Bronchial epithelial cell (primary cell): ENCODE measurements around a stretch of chr4.

DNA sequence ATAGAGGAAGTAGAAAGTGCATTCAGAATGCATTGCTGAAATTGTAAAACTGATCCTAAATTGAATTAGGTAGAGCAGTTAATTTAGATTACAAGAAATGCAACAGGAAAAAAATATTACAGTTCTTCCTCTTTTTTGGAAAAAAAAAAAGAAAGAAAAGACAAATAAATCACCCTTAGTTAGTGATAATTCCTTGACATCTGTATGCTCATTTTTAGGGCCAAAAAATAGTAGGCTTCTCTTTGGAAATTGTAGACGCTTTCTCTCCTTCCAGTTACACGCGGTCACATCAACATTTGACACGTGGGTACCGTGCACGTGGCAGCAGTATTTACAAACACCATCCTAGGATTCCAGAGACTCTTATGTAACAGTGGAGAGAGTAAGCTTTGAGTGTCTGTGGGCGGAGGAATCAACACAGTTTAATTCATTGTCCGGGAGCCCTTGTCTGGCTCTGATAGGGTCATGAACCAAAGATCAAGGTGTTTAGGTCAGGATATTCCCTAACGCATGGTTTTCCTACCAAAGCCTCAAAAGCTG lies 12.1 kb downstream of the TET2 start:
- RRBS, 2 experiments: no CpG with 5 or more reads among the region's 9 CpGs

- RRBS, 2 experiments: no CpG with 5 or more reads among the region's 6 CpGs
These were observed 34.3 kb downstream of the ARHGEF38 start for GRCh38 chr4:105586555-105587287.

DNA sequence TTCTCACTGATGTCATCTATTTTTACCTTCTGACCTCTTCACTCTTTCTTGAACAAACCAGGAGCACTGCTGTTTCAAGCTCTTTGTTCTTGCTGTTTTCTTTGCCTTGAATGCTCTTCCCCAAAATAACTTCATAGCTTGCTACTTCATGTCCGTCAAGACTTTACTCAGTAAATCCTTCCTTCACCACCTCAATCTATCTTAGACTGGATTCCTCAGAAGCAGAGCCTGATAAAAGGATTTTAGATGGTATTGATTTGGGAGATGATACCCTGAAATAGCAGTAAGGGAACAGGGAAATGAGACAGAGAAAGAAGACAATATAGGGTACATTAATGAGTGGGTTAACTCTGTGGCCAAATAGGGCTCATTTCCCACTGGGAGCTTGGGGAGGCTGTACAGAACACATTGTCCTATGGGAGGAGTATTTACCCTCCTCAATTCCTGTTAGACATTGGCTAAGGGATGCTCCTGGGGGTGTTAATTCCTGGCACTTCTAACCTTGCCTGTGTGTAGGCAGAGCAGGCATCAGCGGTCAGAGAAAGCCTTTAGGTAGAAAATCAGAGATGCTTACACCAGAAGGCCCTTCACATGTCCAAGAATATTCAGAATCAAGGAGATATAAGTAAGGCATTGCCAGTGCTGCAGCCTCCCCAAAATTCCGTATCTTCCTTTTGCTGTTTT lies 48.9 kb downstream of the ARHGEF38 start:
- RRBS, 2 experiments: no CpG with 5 or more reads among the region's 3 CpGs

- RRBS, 2 experiments: no CpG with 5 or more reads among the region's 2 CpGs
These were observed 10.6 kb downstream of the GSTCD start for GRCh38 chr4:105719149-105719598.

- RRBS, 2 experiments: 1 to 2% methylated on average over 17 to 22 of the region's 88 CpGs
These were observed 885 bp downstream of the NPNT start for GRCh38 chr4:105895761-105896950.

- RRBS, 2 experiments: no CpG with 5 or more reads among the region's 6 CpGs
These were observed 116.4 kb downstream of the TBCK start for GRCh38 chr4:106199243-106200468.

DNA sequence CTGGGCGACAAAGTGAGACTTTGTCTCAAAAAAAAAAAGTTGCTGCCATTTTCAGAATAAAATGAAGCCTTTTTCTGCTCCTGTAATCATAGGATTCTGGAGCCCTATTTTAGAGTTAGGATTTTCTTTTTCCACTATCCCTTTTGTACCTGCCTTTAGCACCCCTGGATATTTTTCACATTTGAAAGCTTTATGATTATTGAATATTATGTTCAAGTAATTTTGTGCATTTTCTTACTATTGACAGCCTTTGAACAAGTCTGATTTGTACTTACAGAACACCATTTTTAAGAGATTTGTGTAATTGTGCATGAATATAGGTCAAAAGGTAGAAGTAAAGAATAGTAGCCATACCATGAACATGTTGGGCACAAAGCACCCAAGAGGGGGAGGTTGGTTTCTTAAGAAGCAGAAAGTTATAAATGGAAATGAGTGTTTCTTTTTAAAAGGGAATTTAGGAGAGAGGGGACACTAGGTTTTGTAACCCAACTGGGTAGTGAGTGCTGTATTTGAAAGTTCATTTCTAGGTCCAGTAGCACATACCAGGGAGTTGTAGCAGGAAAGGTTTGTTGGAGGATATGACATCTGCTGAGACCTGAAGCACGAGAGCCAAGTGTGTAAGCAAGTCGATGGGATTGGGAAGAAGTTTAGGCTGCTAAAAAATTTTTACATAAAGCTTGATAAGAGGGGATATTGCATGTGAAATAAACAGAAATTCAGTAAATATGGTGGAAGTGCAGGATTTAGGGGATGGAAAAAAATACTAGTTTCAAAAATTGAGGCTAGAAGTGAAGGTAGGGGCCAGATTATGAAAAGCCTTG lies 44.2 kb downstream of the SGMS2 start:
- RRBS, 2 experiments: no CpG with 5 or more reads among the region's 3 CpGs

GRCh38 chr4:107871393-107871691 lies 46.6 kb downstream of the SGMS2 start:
- RRBS, 2 experiments: no CpG with 5 or more reads among the region's 3 CpGs

DNA sequence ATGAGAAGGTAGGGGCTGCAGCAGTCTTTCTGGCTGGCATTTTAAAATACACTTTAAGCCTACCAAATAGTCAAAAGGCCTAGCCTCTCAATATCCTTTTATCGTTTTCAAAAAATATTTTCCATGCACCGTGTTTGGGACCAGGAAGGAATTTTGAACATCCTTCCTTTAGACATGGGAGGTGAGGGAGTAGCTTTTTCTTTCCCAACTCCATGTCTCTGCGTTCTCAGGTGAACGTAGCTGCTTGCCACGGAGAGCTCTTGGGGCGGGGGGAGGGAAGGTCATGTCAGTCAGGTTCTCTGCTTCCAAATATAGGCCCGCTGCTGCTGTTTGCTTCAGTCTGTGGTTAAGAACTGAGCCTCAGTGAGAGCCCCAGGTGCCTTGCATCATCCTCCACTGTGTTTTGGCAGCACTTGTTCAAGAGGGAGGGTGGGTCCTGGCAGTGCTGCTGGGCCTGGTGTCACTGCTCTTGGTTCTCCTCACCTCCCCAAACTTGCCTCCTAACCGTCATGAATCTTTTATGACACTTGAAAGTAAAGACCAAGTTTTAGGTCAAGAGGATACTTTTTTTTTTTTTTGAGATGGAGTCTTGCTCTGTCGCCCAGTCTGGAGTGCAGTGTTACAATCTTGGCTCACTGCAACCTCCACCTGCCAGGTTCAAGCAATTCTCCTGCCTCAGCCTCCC lies 46.5 kb downstream of the HADH start:
- RRBS, 2 experiments: no CpG with 5 or more reads among the region's 9 CpGs

DNA sequence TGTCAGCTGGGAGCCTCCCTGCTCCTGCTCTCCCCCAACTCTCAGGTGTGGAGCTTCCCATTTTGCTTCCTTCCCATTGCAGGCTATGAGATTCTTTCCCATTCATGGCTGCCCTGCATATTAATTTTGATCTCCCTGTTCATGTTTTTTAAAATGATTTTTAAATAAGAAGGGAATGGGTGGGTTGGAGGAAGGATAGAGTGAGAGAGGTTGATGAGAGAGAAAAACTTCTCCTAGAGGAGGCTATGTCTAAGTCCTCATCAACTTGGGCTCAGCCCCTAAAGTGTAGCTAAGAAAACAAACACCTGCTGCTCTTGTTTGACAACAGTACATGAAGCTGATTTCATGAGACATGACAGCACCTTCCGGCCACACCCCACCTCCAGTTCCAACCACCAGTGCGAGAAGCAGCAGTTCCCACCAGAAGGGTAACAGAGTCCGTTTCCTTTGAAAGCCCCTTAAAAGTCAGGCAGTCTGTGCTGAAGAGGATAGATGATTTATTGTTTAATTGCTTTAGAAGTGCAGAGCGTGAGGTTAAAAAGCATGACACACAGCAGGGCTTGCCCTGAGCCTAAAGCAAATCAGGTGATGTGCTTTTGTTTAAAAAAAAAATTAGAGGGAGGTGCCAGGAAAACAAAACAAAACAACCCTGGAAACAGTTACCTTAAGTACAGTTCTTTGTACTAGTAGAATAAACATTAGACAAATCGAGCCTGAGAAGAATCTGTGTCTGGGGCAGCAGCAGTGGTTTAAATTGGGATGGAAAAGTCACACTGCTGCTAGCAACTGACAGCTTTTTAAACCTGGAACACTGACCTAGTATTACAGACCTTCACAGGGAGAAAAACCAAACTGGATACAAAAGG lies 82.6 kb downstream of the HADH start:
- RRBS, 2 experiments: no CpG with 5 or more reads among the region's 5 CpGs

DNA sequence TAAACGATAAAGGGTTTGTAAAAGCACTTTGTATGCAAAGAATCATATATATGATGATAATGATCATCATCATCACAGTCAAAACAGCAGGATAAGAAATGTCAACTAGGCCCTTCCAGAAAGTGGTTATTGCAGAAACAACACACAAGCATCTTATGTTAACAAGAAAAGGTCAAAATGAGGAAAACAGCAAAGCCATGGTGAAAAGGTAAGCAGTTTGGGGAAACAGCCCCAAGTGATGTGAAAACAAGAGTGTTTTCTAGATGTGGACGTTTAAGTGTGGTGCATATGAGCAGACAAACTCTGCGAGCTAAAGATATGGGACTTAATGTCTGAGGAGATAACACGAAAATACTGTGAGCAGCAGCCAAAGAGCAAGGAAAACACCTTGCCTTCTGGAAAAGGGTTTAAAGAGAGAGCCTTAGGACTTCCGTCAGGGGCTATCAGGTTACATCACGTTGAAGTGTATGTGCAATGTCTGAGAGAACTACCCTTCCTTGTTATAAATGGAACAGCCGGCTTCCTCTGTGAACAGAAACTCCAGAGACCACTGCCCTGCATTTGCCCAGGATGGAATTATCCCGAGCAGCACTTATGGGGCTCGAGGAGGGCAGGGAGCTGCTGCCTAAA lies 54.3 kb downstream of the LEF1 start:
- RRBS, 2 experiments: no CpG with 5 or more reads among the region's 9 CpGs

DNA sequence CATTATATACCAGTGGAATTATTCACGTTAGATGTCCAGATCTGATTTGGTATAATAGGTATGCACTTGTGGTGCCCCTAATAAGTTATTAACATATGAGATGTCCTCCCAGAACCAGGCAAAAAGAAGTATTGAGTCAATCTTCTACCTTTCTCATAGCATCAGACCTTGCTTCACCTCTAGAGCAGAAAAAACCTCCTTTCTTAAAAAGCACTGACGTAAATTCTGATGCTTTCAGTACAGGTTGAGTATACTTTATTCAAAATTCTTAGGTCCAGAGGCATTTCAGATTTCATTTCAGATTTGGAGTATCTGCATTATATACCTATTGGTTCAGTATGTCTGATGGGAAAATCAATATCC lies 22.4 kb downstream of the LEF1 start:
- RRBS, 2 experiments: no CpG with 5 or more reads among the region's 2 CpGs

- RRBS, 2 experiments: no CpG with 5 or more reads among the region's 4 CpGs
These were observed 1.9 kb upstream of the LEF1 start for GRCh38 chr4:108170510-108171135.

DNA sequence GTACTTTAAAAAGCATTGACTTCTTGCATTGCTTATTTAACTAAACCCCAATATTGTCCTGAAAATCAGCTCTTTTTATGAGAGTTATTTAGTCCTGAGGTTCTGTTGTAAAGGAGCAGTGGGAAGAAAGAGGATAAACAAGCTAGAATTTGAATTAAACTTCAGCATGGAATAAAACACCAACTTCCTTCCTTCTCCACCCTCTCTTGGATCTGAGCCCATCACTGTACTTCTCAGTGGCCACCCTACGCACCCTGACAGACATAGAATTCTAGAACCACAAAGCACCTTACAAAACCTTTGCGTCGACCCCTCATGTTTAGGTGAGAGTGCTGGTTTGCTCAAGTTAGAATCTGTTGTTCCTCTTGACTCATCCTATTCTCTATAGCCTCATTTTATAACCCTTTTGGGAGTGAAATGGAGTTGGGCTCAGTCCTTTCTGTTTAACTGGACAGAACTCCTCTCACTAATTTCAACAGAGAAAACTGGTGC lies 84.6 kb upstream of the RPL34 start:
- RRBS, 2 experiments: no CpG with 5 or more reads among the region's 3 CpGs

DNA sequence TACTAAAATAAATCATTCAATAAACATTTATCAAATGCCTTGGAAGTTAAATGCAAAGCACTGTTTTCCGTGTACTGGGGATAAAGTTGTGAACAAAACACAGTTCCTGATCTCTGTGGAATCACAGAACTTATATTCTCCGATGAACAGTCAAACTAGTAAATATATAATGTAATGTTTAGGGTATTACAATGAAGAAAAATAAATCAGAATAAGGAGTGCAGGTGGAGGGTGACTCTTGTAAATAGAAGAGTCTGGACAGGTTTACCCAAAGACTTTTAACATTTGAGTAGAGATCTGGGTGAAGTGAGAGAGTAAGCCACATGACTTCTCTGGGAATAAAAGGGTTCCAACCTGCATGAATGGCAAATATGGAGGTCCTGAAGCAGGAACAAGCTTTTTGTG lies 51.2 kb upstream of the MCUB start:
- RRBS, 2 experiments: no CpG with 5 or more reads among the region's 2 CpGs

- RRBS, 2 experiments: no CpG with 5 or more reads among the region's 6 CpGs
These were observed 26.4 kb downstream of the LRIT3 start for GRCh38 chr4:109874168-109874789.

- RRBS, 2 experiments: no CpG with 5 or more reads among the region's 4 CpGs
These were observed 1.9 kb downstream of the EGF start for GRCh38 chr4:109914370-109915103.

GRCh38 chr4:110059517-110060343 lies 138.7 kb downstream of the ELOVL6 start:
- RRBS, 2 experiments: no CpG with 5 or more reads among the region's 4 CpGs

GRCh38 chr4:110196587-110196984 lies 1.8 kb downstream of the ELOVL6 start:
- RRBS, 2 experiments: 2% methylated on average over 21 to 23 of the region's 41 CpGs

DNA sequence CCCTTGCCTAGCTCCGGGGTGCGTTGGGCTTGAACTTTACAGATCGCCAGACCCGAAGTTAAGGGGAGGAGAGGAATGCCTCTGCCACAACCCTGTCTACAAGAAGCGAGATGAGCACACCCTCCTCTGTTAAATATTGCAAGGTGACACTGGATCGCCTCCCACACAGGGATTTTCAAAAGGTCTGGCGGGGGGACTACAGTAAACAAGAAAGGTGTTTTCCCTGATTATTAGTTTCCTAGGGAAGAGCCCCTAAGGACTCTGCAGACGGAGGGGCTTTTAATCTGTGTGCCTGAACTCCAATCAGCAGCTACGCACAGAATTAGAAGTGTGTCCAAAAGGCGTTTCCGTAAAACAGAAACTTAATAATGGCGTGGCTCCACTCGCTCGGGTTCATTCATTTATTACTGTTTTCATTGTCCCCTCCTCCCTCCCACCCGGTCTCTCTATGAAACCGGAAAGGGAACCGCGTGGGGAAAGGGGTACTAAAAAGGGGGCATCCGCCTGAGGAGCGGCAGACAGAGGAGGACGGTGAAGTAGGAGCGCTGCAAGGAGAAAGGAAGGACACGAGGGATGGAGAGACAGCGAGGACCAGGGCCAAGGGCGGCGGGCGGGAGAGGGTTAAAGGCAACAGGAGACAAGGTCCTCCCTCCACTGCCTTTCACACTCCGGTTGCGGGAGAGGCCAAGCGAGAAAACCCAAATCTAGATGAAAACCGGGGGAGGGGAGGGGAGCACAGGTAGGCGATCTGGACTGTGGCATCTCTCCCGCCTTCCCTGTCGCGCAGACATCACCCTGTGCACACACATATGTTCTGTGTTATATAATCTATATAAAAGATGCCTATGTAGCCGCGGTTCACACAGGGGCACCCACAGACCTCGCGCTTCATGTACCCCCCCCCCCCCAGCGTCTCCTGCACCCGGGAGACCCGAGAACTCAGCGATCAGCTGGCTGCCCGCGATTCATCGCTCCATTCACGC lies 944 bp downstream of the ELOVL6 start:
- RRBS, 2 experiments: 2% methylated on average over 4 of the region's 47 CpGs